Parietal lobe (tissue), 2 donors: ENCODE results near the gene LEAP2.

DNA sequence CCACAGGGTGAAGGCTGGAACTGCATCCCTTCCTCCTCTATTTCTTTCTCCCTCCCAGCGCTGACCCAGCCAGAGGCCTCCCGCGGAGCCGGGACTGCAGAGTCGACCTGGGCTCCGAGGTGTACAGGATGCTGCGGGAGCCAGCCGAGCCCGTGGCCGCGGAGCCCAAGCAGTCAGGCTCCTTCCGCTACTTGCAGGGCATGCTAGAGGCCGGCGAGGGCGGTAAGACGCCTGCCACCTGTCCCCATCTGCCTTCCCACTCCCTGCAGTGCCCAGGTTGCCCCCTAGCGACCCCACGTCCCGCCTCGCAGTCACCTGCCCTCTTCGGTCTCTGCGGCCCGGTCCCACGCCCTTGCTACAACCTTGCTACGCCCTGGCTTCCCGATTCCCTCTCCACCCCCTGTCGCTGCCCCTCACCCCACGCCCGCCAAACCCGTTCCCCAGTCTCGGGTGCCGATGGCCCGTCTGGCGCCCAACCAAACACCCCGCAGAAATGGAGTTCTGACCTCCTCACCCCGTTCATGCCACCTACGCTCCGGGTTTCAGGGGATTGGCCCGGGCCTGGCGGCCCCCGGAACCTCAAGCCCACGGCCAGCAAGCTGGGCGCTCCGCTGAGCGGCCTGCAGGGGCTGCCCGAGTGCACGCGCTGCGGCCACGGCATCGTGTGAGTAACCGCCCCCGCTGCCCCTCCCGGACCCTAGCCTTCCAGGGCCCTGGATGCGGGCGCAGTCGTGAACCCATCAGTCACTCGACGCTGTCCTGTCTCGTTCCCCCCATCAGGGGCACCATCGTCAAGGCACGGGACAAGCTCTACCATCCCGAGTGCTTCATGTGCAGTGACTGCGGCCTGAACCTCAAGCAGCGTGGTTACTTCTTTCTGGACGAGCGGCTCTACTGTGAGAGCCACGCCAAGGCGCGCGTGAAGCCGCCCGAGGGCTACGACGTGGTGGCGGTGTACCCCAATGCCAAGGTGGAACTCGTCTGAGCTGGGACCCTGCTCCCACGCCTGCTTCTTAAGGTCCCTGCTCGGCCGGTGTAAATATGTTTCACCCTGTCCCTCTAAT is 14.1 kb downstream of the PDLIM4 start:
- RAMPAGE, long total RNA = no peak

DNA sequence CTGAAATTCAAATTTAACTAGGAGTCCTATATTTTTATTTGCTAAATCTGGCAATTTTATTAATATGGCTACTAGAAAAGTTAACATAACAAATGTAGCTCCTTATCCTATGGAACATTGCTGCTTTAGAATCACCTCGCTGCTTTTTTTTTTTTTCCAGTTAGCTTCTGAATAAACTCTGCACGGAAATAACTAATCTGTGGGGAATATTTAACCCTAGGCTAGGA is 634 bp upstream of the SLC22A5 start:
- RAMPAGE, long total RNA = no peak

DNA sequence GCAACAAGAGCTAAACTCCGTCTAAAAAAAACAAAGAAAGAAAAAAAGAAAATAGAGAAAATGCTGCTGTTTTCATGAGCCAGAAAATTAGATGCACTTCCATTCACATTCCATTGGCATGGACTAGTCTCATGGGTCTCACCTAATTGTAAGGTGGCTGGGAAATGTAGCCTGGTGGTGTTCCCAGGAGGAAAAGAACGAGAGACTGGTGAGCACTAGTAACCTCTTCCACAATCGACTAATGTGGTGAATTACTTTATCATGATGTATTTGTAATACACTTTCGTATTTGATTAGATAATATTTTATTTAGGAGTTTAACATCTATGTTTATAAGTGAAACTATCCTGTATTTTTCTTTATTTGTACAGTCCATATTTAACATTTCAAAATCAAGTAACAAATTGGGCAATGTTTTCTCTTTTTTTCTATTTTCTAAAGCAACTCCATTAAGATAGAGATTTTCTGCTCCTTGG is 43.1 kb downstream of the SLC22A5 start:
- RAMPAGE, long total RNA = no peak

- RAMPAGE, long total RNA = no peak
These were observed 47.5 kb downstream of the SLC22A5 start for GRCh38 chr5:132416989-132417369.

GRCh38 chr5:132439378-132439865 is 51.2 kb downstream of the IRF1 start:
- RAMPAGE, long total RNA = no peak

DNA sequence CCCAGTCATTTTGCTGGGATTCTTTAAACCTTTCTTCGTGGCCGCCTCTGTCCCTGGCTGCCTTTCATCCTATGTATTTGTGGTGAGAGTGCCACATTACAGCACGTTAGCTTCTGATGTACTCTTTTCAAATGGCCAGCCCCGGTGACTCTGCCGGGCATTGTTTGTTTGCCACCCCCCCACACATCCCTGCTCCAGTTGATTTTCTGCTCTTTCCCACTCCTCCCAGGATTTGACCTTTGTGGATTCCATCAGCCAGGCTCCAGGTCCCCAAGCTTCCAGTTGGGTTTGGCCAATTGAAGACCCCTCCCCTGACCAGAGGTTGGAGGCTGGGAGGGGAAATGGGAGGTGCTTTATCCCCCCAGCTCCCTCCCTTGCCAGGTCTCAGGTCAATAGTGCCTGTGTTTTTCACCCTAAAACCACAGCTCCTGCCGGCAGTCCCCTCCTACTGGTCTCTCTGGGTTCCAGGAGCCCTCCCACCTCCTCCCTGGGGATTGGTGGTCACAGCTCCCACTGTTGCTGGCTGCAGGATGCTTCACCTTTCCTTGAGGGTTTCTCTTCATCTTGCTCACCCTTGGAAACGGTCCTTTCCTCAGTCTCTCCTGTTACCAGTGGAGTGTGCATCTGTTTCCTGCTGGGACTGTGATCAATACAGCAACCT is 34.9 kb downstream of the IRF1 start:
- RAMPAGE, long total RNA = no peak

- RAMPAGE, long total RNA = no peak
These were observed 13.4 kb downstream of the IRF1 start for GRCh38 chr5:132476752-132477920.

GRCh38 chr5:132491913-132492608 is 1.5 kb upstream of the IRF1 start:
- RAMPAGE, long total RNA = no peak

GRCh38 chr5:132498213-132498644 is 7.7 kb upstream of the IRF1 start:
- RAMPAGE, long total RNA = no peak

DNA sequence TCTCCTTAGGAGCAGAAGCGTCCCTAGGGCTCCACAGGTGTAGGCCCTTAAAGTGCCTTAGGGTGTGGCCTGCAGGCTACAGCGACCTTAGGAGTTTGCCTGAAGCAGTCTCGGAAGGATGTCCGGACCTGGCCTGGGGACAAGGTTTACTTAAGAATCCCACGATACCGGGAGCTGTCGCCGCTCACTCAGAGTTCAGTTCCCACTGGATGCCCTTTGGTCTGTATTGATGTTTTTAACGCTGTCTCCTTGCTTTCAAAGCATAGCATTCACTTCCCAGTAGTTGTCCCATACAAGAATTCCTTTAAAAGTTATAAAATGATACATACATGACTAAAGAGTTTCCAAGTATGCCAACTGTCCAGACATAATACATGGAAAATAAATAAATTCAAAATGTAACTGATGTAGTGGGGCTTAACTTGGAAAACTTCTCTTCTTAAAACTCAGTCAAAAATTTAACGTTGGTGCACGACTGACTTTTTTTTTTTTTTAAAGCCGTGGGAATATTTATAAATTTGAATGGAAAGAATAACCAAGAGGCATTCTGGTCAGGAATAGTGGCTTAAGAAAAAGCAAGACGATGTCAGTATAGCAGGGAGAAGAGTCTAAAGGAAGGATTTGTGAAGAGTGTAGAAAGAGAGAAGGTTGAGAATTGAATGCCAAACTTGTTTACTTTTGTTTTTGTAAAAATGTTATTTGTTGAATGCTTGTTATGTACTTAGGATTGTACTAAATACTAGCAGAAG is 924 bp downstream of the RAD50 start:
- RAMPAGE, long total RNA = no peak

DNA sequence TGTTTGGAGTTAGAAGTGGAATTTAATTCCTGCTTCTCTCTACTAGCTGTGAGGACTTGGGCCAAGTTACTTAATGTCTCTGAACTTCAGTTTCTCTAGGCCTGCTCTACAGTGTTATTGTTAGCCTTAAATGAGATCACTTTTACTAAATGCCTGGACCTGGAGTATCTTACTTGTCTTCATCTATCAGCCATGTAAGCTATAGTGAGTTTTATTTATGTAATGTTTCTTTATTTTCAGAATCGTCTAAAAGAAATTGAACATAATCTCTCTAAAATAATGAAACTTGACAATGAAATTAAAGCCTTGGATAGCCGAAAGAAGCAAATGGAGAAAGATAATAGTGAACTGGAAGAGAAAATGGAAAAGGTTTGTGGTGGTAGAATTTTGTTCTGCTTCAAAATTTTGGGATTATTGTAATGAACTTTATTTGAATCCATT is 30.6 kb downstream of the RAD50 start:
- RAMPAGE, long total RNA = no peak

- RAMPAGE, long total RNA = no peak
These were observed 37.9 kb downstream of the RAD50 start for GRCh38 chr5:132594574-132595237.

DNA sequence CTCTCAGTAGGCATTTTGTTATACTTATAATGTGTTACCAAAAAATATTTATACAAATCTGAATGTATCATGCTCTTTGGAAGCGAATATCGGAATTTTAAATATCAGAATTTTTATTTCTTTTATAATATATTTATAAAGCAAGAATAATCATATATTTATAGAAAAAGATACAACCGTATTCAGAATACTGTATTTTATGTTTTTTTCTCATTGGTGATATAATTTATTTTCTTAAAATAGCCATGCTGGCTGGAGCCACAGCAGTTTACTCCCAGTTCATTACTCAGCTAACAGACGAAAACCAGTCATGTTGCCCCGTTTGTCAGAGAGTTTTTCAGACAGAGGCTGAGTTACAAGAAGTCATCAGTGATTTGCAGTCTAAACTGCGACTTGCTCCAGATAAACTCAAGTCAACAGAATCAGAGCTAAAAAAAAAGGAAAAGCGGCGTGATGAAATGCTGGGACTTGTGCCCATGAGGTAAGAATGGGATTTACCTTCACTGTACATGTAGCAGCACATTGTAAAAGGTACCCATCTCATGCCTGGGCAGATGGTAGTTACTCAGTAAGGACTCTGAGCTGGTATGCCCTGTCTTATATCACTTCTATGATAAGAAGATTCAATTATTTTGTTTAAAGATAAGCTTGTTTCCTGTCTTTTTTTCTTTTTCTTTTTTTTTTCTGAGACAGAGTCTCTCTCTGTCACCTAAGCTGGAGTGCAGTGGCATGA is 38.7 kb downstream of the RAD50 start:
- RAMPAGE, long total RNA = no peak

GRCh38 chr5:132663766-132664671 is 6.0 kb downstream of the IL13 start:
- RAMPAGE, long total RNA = no peak

GRCh38 chr5:132715746-132716118 is 21.6 kb downstream of the KIF3A start:
- RAMPAGE, long total RNA = no peak

DNA sequence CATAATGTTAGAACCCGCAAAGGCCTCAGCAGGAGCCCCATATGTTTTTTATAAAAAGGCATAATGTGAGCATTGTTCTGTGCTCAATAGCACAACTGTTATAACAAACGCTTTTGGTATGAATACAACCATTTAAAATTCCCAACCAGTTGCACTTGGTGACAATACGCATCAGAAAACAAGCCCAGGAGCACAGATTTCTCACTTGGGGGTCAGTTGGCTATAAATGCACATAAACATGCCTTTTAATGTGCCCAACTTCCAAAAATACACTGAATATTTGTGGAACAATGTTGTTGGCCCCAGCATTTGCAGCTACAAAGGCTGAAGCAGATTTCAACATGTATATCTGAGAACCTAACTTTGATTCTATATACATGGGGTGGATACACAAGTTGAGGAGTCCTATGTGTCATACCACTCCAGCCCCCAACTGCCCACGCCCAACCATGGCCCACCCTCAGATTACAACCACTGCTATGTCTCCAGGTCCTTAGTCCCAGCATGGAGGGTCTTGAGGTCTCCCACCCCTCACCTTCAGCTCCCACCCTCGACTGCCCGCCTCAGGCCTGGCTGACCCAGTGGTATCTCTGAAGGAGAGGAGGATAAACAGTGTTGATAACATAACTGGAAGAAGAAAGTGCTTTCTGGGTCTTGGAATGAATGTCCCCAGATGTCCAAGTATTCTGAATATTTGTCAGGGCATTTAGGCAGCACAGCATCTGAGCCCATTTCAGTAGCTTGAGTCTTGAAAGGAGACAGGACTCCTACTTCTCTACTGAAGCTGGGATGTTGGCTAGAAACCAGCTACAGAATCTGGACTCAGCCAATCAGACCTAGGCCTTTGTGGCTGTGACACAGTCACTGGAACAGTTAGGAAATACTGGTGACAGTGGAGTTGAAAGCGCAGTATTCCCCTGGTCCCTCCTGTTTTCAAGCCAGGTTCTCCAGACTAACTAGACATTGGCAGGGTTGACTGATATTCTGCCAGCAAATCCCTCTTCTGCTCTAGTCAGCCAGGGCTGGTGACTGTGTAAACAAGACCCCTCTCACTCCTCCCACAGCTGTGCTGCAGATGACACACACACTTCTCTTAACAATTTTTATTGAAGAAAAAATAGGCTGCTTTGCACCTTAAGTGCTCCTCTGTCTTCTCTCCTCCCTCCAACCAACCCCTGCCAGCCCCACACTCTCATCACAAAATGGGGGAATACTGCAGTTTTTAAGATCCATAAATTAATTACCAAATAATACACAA is 8.4 kb downstream of the SOWAHA start:
- RAMPAGE, long total RNA = no peak

- RAMPAGE, long total RNA = no peak
These were observed at the start of gene LEAP2 for GRCh38 chr5:132872898-132873907. Gene LEAP2 (plus strand): TSS chr5:132873668.

DNA sequence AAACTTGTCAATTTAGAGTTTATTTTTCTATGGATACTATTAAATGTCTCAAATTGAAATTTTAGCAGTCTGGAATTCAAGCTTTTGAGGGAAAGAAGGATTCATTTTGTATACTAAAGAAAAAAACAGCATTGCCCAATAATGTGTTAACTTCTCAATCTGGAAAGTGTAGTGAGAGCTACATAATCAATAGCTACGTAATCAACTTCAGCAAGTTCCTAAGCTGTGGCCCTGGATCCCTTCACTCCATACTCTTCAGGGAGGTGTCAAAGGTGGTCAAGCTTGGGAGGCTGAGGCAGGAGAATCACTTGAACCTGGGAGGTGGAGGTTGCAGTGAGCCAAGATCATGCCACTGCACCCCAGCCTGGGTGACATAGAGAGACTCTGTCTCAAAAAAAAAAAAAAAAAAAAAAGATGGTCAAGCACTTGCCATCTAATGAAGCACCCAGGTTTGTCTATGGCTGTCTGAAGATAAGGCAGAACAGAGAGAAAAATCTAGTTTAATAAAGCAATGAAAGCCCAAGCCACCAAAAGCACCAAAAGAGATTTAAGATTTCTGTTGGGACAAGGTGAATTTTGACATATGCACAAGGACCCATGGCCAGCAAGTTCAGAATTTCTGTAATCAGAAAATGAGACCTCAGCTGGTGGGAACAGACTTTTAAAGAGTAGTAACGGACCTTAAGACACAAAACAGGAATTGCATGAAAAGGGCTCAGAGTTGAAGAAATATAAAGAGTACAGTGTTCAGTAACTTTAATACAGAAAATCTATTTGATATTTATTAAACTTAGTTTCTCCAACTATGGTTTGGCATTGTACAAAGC is 1.4 kb downstream of the LEAP2 start:
- RAMPAGE, long total RNA = no peak

DNA sequence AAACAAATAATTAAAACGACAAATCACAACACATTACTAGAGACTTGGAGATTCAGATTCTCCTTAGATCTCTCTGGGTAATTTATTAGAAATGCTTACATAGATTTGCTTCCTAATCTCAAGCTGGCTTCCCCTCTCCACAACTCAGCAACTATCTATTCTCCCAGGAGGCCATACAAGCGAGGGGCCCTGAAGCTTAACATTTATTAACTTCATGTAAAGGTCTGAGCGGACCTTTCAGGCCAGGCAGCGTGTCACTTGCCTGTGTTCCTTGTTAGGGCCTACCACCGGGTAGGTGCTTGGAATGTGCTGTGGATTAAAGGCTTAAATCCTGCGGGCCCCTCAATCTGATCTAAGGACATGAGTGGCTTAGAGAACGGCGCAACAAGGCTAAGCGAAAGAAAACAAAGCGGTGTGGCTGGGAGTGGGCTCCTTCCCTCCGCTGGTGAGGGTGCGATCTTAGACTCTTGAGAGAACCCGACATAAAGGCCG is 735 bp upstream of the HSPA4 start:
- RAMPAGE, long total RNA = no peak

- RAMPAGE, long total RNA = no peak
These were observed 39.3 kb downstream of the HSPA4 start for GRCh38 chr5:133091028-133091602.